ENCODE results near the gene RPS24.

GRCh38 chr10:77855033-77855774 lies 71.4 kb downstream of the DLG5 start:
- PRO-cap: no peak
- RRBS: no CpG with 5 or more reads among the region's 5 CpGs

DNA sequence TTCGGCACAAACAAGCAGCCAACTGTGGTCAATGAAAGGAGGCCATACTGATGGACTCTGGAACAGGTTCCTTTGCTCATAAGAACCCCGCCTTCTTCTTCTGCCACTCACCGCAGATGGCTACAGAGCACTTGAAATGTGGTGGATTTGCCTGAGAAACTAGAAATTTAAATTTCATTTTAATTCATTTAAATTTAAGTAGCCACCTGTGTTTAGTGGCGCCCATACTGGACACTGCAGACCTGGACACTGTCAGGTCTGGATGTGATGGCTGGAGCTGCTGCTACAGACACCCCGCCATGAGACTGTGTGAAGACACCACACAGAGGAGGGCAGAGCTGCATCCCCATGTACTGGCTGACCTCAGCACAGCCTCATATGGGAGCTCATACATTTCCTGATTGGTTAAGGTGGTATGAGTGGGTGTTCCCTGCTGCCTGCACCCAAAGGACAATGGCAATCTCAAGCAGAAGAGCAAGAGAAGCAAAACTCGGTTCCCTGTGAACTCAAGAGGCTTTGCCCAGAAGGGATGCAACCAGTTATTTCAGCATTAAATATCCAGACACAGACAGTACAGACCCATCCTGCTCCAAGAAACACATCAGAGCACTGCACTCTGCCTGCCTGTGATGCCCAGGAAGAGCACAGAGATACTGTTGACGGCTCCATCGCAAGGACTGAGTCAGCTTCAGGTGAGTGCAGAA lies 60.0 kb downstream of the DLG5 start:
- PRO-cap: no peak
- RRBS: no CpG with 5 or more reads among the region's 8 CpGs

- PRO-cap: bidirectional peak, plus-strand start at chr10:77878367, minus-strand start at chr10:77878171
- RRBS: 2% methylated on average over 2 of the region's 23 CpGs
Measured at GRCh38 chr10:77877607-77878894, 48.5 kb downstream of the DLG5 start.

- PRO-cap: bidirectional peak, plus-strand start at chr10:78033863, minus-strand start at chr10:78033635; bidirectional peak, plus-strand start at chr10:78034271, minus-strand start at chr10:78034126
- RRBS: under 1% methylated on average over 6 of the region's 61 CpGs
Measured at GRCh38 chr10:78033419-78034554, at the start of gene RPS24. Gene RPS24, plus strand, starts transcription at chr10:78033863.

DNA sequence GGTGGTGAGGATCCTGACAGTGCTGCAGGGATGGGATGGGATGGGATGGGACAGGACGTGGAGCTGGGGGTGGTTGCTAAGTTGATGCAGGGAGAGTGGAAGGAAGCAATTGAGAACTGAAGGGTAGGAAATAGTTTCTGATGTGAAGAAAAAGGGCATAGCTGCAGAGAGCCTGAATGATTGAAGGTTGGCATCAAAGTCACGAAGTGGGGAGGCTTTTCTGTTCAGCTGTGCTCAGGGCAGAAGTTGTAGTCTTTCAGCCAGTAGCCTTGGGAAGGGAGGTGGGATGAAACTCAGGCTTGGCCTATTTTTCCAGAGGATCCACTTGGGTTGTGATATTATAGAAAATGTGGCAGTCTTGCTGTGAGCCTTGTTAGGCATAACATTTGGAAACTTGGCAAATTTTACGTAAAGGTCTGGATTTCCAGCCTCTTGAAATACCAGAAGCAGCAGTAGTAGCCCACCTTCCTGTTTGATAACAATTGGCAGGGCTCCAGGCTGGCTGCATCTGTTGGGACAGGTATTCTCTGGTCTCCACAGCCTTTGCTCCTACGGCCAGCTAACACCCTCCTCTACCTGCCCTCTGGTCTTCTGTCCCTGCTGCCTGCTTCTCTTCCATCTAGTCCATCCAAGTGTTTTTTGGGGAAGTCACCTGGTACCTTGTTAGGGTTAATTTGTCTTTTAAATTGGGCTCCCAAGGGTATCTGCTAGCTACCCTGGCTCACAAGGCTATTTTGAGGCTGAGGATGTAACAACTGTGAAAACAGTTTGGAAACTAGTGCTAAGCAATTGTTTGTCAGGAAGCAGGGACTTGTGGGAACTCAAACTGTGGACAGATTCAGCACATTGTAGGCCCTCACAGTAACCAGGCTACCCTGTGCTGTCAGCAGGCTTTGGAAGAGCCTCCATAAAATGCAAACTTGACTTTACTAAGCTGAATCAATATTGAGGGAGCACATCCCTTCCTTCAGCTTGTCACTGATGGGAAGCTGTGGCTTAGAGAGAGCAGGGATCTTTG lies 8.3 kb downstream of the RPS24 start:
- PRO-cap: no peak
- RRBS: no CpG with 5 or more reads among the region's 4 CpGs

- PRO-cap: no peak
- RRBS: no CpG with 5 or more reads among the region's 13 CpGs
Measured at GRCh38 chr10:78178843-78179489, 145.3 kb downstream of the RPS24 start.

GRCh38 chr10:78250125-78250671 lies 216.5 kb downstream of the RPS24 start:
- PRO-cap: no peak
- RRBS: no CpG with 5 or more reads among the region's 8 CpGs

DNA sequence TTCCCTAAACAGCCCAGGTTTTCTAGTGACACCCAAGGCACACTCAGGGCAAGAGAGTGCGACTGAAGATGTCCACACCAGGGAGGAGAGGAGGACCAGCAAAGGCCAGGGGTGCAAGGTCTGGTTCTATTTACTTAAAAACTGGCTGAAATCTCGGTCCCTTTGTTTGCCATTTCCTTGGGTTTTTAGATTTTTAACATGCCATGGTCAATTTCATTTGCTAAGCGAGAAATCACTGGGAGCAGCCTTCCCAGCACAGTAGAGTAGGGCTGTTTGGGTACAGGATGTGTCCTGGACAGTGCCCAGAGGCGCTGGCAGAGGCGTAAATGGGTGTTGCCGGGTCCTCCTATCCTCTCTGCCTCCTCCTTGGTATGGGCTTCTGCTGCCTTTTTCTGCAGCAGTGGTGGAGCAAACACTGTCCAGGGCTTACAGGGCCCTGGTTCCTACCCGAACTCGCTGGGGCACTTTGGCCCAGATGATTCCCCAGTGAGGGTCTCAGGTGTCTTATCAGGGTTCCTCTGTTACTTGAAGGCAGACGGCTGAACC lies 298.3 kb downstream of the RPS24 start:
- PRO-cap: no peak
- RRBS: no CpG with 5 or more reads among the region's 9 CpGs

DNA sequence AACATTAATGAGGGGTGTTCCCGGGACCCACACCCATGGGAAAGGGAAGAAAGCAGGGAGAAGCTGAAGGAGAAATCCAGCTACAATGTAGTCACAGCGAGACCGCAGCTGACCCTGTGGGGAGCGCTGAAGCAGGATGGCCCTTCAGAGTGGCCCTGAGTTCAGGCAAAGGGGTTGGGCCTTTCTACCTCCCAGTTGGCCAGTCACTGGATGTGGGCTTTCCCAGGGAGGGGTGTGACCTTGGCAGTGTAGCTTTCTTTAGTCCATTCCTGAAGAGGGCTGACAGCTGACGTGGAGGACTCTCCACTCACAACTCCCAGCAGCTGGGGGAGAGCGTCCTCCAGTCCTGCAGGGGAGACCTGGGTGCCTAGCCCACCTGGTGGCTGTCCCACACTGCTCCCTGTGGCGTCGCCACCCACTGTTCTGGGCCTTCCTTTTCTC lies 324.1 kb upstream of the ZMIZ1 start:
- PRO-cap: no peak
- RRBS: no CpG with 5 or more reads among the region's 8 CpGs

GRCh38 chr10:78851452-78852270 lies 217.1 kb upstream of the ZMIZ1 start:
- PRO-cap: no peak
- RRBS: no CpG with 5 or more reads among the region's 9 CpGs

GRCh38 chr10:78960417-78960887 lies 108.3 kb upstream of the ZMIZ1 start:
- PRO-cap: no peak
- RRBS: no CpG with 5 or more reads among the region's 8 CpGs

DNA sequence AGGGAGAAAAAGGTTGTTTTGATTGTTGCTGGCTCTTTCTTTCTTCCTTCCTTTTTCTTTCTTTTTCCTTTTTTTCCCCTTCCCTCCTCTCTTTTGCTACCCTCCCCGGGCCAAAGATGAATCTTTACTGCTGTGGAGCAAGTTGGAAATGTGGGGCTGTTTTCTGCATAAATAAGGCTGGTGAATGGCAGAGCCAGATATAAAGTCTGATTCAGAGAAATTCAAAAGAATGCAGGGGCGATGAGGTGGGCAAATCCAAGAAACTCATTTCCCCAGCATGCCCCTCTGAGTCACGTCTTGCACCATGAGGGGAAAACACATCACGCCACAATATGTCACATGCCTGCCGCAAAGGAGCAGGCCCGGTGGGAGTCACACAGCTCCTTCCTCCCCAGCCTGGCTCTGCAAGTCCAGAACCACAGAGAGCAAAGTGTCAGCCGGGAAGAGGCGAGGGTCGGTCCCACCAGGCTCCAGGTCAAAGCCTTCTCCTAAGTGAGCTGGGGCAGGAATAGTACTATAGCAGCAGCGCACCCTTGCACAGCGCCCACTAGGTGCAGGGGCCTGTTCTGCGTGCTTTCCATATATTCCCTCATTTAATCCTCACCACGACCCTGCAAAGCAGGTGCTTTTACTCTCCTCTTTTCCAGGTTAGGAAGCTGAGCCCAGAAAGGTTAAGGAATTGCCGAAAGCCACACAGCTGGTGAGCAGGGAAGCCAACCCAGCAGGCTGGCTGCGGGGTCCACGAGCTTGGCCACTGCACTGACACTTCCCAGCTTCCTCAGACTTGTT lies 94.2 kb upstream of the ZMIZ1 start:
- PRO-cap: bidirectional peak, plus-strand start at position 593 of the sequence, minus-strand start at position 490 of the sequence
- RRBS: 2% methylated on average over 2 of the region's 16 CpGs

DNA sequence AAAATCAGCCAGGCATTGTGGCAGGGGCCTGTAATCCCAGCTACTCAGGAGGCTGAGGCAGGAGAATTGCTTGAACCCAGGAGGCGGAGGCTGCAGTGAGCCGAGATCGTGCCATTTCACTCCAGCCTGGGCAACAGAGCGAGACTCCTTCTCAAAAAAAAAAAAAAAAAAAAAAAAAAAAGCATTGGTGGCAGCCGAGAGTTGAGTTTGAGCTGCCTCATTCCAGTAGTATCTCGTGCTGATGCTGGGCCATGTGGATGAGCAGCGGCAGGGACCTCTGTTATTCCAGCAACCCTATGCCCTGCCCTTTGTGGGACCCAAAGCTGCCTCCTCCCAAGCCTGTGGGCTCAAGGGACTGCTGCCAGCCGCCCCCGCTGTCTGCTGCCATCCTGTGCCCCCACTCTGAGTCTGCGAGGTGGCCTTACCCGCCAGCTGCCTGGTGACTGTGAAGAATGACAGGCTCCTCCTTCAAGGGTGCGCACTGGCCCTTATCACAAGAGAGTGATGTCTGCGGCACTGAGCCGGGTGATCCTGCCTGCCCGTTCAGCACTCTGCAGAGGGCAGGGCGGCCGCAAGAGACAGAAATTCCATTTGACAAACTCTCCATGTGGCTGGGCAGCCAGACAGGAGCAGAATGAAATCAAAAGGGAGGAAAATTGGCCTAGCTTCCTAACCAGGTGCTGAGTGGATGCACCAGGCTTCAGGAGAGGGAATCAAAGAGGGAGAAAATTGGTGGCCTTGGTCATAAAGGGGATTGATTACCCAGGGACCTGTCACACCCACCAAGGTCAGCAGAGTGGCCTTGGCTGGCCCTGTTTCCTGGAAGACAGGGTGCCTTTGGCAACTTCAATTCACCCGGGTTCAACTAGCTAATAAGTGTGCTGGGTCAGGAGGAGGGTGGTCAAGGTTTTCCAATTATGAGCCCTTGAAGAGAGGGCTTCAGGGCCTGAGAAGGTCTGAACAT lies 65.4 kb upstream of the ZMIZ1 start:
- PRO-cap: no peak
- RRBS: no CpG with 5 or more reads among the region's 18 CpGs

DNA sequence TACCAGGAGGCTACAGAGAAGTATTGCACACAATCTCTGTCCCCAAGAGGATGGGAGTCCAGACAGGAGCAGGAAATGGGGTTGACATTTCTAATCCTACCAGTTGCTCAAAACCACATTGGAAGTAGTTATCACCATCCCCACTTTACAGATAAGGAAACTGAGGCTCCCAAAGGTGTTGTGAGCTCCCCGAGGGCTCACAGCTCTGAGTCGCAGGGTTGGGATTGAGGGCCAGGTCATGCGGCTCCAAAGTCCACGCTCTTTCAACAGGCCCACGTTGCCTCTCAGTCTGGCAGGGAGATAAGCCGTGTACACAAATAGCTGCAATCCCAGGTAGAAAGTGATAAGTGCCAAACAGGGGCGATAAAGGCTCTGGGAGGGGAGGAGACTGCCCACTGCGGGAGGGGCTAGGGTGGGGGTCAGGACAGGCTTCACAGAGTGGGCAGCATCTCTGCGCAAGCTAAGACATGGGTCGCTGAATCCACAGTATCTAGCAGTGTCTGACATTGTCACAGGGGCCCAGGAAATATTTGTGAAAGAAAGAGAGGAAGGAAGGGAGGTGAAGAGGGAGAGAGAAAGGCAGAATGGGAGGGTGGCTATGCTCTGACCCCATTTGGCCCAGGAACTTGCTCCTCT lies 9.5 kb upstream of the ZMIZ1 start:
- PRO-cap: no peak
- RRBS: no CpG with 5 or more reads among the region's 10 CpGs

DNA sequence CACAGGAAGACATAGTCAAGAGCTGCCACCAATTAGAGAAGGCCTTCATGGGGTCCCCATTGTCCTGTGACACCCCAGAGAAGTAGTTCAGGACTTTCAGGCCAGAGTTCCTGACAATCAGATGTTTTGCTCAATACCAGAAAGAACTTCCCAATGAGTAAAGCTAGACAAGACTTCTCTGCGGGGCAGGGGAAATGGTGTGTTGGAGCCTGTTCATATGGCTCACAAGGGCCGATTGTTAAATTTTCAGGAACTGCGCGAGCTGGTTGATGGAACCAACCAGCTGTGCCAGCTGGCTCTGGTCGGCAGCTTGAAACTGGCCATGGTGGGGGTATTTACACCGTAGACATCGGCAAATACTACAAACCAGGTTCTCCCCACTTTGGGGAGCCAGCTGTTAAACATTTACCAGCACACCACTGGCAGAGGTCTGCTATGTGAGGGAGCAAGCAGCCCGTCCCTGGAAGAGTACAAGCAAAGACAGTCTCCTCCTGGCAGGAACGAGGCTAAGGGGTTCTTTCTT lies 9.0 kb upstream of the ZMIZ1 start:
- PRO-cap: no peak
- RRBS: no CpG with 5 or more reads among the region's 9 CpGs

GRCh38 chr10:79082372-79083629 lies 14.0 kb downstream of the ZMIZ1 start:
- PRO-cap: no peak
- RRBS: no CpG with 5 or more reads among the region's 10 CpGs

DNA sequence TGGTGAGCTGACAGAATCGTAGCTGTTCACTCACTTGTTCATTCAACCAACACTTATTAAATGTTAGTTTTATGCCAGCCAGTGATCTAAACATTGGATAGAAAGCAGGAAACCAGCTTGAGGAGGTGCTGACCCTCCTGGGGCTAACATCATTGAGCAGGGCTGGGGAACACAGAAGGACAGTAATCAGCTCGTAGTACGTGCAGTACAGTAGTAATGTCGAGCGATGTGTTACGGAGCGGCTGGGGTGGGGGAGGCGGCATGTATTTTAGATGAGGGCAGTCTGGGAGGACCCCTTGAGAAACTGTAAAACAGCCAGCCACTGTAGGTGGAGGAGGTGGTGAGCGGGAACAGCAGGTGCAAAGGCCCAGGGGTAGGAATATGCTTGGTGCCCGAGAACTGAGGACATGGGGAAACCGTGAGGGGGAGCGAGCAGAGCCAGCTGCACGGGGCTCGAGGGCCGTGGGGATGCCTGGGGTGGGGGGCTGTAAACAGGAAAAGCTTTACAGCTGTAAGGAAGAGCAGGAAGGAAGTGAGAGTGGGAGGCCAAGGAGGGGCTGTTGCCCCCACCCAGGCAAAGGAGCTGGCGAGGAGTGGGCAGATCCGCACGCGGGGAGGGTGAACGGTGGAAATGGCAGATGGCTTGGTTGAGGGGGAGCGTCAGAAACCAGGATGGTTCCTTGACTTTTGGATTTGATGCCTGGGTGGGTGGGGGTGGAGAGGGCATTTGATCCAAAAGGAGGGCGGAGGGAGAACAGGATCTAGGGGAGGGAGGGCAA lies 34.2 kb downstream of the ZMIZ1 start:
- PRO-cap: no peak
- RRBS: no CpG with 5 or more reads among the region's 22 CpGs

- PRO-cap: no peak
- RRBS: no CpG with 5 or more reads among the region's 9 CpGs
Measured at GRCh38 chr10:79111482-79112220, 42.9 kb downstream of the ZMIZ1 start.

- PRO-cap: no peak
- RRBS: 88% methylated on average over 3 of the region's 6 CpGs
Measured at GRCh38 chr10:79133945-79134310, 65.2 kb downstream of the ZMIZ1 start.

DNA sequence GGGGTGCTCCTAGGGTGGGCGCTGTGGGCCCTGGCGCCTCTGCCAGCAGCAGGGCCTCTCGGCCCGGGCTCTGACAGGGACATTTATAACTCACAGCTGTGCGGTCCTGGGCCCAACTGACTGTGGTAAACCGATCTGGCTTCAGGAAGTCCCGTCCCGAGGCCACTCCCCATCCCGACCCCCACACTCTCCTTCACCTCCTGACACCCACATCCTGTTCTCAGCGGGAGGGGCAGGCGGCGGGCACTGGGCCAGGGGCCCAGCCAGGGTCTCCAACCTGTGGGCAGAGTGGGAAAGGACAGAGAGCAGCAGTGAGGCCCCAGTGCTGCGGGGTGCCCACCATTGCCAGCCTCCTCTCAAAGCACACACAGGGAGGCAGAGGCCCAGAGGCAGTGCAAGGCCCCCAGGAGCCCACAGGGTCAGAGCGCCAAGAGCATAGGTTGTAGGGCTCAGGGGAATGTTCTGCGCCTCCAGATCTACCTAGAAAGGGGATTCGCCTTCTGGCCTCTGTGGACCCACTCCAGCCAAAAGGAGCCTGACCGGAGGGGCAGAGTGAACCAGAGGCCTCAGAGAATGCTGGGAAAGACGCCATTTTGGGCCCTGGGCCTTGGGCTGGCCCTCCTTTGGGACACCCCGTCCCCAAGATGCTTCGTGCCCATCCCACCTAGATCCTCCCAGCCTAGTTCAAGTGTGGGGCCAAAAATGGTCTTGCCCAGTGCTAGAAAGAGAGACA lies 69.2 kb downstream of the ZMIZ1 start:
- PRO-cap: no peak
- RRBS: no CpG with 5 or more reads among the region's 20 CpGs

Measured in MCF 10A (cell line).